Peripheral blood mononuclear cell (primary cell): ENCODE results near the genes C2CD4C, POLRMT, RNF126, AZU1 and PRTN3.

- PRO-cap, 8 experiments = no peak in any of the 8 experiments
Observed at GRCh38 chr19:296518-296757, 5.2 kb upstream of the PLPP2 start.

DNA sequence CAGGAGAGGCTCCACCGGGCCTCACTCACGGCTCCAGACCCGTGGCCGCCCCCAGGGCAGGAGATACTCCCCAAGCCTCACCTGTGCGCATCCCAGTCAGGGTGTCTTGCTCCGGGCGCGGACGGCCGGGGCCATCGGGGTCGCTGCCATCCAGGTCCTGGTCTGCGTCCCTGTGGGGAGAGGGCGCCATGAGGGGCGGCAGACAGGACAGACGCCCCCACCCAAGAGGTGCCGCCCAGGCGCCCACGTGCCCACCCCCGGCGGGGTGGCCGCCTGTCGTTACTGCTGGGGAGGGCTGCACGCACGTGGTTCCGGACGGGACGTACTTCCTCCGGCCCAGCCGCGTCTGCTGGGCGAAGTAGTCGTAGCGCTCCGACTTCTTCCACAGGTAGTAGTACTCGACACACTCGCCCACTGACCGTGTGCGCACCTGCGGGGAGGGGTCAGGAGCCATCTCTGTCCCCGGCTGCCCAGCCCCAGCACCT lies 17.3 kb upstream of the PLPP2 start:
- PRO-cap, 8 experiments = no peak in any of the 8 experiments

GRCh38 chr19:341549-341902 lies 3.1 kb downstream of the MIER2 start:
- PRO-cap, 8 experiments = no peak in any of the 8 experiments

DNA sequence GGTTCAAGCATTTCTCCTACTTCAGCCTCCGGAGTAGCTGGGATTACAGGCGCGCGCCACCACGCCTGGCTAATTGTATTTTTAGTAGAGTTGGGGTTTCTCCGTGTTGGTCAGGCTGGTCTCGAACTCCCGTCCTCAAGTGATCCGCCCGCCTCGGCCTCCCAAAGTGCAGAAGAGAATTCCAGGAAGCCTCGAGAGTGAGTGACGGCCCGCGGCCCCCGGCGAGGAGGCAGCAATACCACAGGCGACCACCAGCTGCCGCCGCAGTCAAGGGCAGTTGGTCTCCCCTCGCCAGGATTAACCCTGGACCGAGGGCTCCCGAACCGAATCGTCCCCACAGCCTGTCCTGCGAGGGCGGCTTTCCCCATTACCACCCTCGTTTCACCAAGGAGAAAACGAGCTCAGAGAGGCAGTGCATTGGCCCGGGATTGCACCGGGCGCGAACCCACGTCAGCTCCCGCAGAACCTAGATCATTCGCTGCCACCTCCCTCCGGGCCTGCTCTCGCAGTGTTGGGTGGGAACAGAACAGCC lies 8.1 kb upstream of the THEG start:
- PRO-cap, 8 experiments = no peak in any of the 8 experiments

- PRO-cap, 8 experiments = no peak in any of the 8 experiments
Observed at GRCh38 chr19:408382-409853, at the start of gene C2CD4C. C2CD4C (minus strand) TSS chr19:409147.

DNA sequence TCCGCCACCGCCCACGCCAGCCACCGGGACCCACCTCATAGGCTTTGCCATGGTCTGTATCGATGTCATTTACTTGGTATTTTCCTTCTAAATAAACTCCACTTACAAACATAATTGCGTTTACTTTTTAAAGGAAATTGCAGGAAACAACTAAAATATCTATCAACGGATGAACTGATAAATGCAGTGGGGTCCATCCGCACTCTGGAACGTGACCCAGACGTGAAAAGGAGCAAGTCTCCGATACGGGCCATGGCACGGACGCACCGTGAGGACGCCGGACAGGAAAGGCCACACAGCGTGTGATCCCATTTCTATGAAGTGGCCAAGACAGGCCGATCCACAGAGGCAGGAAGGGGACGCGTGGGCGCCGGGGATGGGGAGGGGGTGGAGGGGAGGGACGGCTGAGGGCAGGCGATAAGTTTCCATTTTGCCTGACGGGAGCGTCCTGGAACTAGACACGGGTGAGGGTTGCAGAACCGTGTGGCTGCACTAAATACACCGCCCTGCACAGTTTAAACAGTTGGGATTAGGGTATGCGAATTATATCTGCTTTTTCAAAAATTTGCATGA lies 13.8 kb downstream of the SHC2 start:
- PRO-cap, 8 experiments = no peak in any of the 8 experiments

DNA sequence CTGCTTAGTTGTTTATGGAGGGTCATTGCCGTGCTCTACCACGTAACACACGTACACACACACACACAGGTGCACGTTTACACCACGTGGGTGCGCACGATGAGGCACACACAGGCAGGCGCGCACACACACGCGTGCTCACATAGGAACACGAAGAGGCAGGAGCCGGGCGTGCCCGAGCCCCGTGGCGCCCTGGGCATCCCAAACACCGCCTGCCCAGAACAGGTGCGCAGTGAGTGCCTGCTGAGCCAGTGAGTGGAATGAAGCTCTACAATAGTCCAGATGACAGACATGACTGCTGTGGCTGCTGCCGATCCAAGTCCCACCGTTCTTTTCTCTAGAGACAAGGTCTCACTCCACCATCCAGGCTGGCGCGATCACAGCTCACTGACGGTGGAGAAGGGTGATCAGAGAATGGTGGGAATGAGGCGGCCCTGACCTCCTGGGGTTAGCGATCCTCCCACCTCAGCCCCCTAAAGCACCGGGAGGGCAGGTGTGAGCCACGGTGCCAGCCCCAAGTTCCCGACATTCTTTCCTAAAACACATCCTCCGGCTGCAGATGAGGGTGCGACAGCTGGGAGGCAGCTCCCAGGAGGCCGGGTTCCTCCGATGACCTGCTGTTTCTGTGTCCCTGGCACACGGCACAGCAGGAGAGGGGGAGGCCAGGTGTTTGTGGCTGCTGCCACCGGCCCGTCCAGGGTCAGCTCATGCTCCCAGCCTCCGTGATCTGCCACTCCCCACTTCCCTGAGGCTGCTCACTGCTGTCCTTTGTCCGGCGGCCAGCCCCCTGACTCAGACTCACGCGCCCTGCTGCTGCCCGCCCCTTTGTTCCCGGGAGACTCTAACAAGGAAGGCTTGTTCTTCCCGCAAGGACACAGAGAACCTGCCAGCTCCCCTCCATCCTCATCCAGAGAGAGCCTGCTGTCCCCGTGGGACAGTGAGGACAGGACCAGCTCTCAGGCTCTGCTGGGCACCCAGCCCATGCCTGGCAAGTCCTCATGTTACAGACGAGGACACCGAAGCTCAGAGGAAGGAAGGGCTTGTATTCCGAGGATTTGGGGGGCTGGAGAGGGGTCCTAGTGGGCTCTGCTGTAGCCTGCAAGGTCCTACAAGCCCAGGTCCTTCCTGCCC lies 10.7 kb upstream of the ODF3L2 start:
- PRO-cap, 8 experiments = no peak in any of the 8 experiments

- PRO-cap, 8 experiments = no peak in any of the 8 experiments
Observed at GRCh38 chr19:538480-538978, 5.3 kb upstream of the GZMM start.

GRCh38 chr19:570641-571652 lies 1.4 kb upstream of the BSG start:
- PRO-cap, 8 experiments = peak in 4 of 8 experiments; most common plus-strand start chr19:571460 (in 4); most common minus-strand start chr19:571167 (in 1)

- PRO-cap, 8 experiments = peak in 8 of 8 experiments; most common plus-strand start chr19:633822 (in 5); most common minus-strand start chr19:633504 (in 4)
Observed at GRCh38 chr19:633251-634040, at the start of gene POLRMT. POLRMT (minus strand) TSS chr19:633537.

- PRO-cap, 8 experiments = peak in 4 of 8 experiments; most common minus-strand start chr19:647657 (in 2)
Observed at GRCh38 chr19:647126-647946, 7.7 kb downstream of the FGF22 start.

DNA sequence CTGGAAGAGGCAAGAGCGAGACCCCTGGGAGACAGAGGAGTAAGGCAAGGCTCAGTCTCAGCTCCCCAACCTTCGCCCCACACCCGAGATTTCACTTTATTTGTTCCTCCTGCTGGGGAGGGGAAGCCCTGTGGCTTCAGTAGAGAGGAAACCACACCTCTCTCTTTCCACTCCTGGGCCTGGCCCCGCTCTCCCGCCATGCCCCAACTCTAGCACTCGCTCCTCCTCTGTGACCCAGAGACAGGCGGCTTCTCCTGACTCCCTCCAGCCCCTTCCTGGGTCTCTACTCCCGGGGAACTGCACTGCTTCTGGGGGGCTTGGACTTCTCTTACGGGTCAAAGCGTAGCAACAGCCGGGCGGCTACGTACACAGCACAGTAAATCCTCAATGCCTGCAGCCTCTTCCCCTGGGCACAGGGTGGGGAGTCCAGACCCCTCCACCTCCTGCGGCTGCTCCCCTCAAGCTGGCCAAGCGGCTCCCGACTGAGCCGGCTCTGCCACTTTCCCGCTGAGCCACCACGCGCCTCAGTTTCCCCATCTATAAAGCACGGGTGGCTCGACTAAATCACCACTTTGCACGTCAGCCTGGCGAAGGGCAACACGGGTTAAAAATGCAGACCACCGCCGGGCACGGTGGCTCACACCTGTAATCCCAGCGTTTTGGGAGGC lies 1.5 kb downstream of the RNF126 start:
- PRO-cap, 8 experiments = peak in 7 of 8 experiments; most common plus-strand start position 215 of the sequence (in 7); most common minus-strand start position 98 of the sequence (in 7)

DNA sequence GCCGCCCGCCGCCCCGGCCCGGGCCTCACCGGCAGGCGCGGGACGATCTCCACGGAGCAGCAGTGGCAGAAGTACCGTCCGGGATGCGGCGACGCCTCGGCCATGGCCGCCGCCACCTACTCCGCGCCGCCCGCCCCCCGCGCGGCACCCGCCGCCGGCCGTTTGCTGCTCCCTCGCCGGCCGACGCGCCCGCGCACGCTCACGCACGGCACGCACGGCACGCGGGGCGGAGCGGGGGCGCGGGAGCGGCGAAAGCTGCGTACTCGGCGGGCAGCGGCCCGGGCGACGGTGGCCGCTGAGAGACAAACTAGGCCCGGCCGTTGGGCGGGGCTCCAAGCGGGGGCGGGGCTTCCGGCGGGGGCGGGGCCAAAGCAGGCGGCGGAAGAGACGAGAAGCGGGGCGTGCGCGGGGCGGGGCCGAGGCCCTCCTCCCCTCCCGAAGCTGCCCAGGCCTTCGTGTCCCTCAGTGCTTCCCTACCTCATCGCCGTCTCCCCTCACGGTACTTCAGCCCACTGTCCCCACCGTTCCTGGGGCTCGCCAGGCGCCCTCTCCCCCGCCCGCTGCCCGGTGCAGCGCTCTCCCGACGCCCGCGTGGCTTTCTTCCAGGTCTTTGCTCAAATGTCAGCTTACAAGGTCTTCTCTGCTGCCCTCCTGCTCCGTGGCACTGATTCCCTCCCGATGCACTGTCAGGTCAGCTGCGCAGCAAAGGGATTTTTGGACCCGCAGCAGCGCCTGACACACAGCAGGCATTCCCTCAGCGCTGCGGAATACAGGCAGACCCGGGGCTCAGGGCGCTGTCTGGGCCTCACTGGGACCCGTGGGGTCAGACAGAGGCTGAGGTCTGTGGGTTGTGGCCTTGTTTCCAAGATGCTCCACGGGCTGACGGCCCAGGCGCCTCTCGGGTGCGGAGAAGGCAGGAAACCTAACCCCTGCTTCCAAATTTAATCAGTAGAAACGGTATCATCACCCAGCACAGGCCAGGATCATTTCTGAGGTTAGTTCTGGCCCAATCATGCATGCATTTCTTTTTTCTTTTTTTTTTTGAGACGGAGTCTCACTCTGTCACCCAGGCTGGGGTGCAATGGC lies at the start of gene RNF126:
Gene RNF126, minus strand, starts transcription at position 197 of the 1,086 bp plus-strand sequence.
- PRO-cap, 8 experiments = peak in 8 of 8 experiments; most common plus-strand start position 381 of the sequence (in 3); most common minus-strand start position 164 of the sequence (in 8)

- PRO-cap, 8 experiments = peak in 2 of 8 experiments; most common plus-strand start chr19:798459 (in 1)
Observed at GRCh38 chr19:798080-799060, 1.1 kb downstream of the PTBP1 start.

- PRO-cap, 8 experiments = peak in 5 of 8 experiments; most common plus-strand start chr19:808829 (in 4)
Observed at GRCh38 chr19:808229-808970, 11.1 kb downstream of the PTBP1 start.

DNA sequence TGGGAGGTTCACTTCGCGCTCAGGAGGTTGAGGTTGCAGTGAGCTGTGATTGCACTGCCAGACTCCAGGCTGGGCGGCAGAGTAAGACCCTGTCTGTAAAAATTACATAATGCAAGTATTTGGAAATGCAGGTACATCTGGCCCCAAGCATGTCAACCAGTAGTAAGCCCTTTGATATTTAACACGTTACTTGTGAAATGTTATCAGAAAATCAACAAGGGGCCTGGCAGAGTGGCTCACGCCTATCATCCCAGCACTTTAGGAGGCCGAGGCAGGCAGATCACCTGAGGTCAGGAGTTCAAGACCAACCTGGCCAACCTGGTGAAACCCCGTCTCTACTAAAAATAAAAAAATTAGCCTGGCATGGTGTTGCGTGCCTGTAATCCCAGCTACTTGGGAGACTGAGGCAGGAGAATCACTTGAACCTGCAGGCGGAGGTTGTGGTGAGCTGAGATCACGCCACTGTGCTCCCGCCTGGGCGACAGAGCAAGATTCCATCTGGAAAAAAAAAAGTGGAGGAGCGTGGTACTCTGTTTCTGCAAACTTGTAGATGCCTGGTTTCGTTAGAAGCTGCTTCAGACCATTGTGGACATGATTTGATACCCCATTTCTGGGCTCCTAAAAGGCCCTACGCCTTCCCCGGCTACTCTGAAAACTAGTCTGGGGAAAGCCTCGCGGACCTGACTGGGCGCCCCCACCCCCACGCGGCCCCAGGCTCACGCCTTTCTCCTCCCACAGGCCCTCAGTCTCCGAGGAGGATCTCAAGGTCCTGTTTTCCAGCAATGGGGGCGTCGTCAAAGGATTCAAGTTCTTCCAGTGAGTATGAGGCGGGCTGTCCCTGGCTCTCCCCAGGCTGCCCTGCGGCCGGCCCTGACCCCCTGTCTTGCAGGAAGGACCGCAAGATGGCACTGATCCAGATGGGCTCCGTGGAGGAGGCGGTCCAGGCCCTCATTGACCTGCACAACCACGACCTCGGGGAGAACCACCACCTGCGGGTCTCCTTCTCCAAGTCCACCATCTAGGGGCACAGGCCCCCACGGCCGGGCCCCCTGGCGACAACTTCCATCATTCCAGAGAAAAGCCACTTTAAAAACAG lies 11.6 kb downstream of the PLPPR3 start:
- PRO-cap, 8 experiments = peak in 4 of 8 experiments; most common plus-strand start position 426 of the sequence (in 2)

DNA sequence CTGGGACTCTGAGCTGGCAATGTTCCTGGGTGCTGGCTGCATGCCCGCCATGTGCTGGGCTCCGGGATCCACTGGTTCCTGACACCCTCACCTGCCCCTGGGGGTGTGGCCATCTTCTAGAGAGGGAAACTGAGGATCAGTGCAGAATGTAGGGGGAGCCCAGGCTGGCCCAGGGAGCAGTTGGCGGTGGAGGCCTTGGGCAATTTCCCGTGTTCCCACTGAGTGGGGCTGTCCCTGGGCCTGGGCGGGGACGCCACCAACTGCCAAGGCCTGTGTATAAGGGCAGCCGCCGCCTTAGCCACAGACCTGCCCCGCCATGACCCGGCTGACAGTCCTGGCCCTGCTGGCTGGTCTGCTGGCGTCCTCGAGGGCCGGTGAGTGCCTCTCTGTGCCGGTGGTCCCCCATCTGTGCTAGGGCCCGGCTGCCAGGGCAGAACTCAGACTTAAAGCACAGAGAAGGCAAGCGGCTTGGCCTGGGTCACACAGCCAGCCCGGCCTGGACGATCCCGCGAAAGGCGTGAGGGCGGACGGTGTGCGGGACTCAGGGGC lies at the start of gene AZU1:
Gene AZU1, plus strand, starts transcription at position 307 of the 549 bp plus-strand sequence.
- PRO-cap, 8 experiments = no peak in any of the 8 experiments

DNA sequence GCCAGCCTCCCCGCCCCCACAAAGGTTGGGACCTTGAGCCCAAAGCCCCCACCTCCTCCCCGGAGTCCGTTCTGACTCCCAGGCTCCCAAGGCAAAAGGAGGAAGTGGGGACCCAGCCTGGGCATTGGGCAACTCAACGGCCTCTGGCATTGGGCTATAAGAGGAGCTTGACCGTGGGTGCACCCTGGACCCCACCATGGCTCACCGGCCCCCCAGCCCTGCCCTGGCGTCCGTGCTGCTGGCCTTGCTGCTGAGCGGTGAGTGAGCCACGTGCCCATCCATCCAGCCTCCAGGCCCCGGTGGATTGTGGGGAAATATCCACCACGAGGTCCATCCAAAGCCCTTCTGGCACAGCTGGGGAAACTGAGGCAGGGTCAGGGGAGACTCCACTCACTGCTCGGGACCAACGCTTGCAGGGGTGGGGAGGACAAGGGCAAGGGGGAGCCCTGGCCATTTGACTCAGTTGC lies at the start of gene PRTN3:
Gene PRTN3, plus strand, starts transcription at position 187 of the 467 bp plus-strand sequence.
- PRO-cap, 8 experiments = no peak in any of the 8 experiments

DNA sequence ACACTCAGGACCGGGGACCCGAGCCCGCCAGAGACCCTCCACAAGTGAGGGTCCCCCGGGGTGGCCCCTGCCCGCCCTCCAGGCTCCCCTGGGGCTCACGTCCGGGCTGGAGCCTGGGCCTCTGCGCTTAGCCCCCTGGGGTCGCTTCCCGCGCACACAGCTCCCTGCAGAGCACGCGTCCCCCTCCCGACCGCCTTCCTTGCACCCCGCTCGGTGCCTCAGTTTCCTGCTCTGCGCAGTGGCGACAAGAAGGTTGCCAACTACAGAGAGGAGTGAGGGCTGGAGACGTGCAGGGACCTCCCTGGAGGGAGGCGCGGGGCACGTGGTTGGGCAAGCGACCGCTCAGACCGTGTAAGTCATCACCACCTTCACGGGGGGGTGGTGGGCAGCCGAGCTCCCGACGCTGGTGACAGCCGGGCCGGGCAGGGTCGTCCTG lies 1.0 kb upstream of the ARID3A start:
- PRO-cap, 8 experiments = peak in 1 of 8 experiments; most common plus-strand start position 379 of the sequence (in 1); most common minus-strand start position 191 of the sequence (in 1)

- PRO-cap, 8 experiments = peak in 2 of 8 experiments; most common plus-strand start chr19:953674 (in 2)
Observed at GRCh38 chr19:953064-954177, 27.6 kb downstream of the ARID3A start.